Skin of body (tissue), 2 donors: ENCODE measurements around a stretch of chr21.

DNA sequence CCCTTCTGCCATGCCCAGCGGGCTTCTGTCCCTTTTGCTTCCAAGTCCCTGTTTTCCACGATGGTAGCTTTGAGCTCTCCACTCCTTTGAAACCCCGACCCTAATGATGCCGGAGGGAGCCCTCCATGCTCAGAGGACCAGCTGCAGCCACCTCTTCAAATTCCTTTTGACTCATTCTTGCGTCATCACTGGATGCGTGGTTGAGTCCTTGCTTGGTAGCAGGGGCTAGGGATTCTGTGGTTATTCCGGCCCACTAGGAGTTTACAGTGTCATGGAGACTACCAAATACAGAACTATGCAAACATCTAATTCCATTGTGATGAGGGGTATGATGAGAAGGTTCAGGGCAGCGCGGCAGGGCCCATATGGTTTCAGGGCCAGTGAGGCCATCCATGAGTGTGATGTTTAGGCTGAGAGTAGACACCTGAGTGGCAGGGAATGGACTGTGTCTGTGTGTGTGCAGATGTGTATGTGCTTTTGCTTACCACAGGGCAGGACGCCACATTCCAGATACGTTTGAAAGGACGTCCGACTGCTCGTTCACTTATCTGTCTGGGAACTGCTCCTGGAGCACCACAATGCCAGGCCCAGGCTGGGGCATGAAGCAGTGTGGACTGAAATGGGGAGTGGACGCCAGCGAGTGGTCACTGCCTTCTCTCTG is 30.4 kb upstream of the ZBTB21 start:
- RAMPAGE, long total RNA, result no peak

- RAMPAGE, long total RNA, result no peak
Measured at GRCh38 chr21:42107754-42108267, 36.7 kb downstream of the UMODL1 start.

DNA sequence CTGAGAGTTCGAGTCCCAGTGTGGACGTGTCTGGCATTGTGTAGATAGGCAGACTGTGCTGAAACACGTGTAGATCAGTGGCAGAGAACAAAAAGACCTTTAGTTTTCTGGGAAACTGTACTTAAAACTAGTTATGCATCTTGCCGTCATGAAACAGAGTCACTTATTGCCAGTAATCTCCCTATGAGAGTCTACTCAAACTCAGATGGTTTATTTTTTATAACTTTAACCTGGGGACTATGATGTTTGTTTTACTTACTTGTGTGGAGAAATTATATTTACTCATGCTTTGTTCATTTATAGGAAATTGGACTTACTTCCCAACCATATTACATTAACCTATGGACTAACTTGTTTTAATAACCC is 54.1 kb upstream of the ABCG1 start:
- RAMPAGE, long total RNA, result no peak

GRCh38 chr21:42171439-42171725 is 47.6 kb upstream of the ABCG1 start:
- RAMPAGE, long total RNA, result no peak

- RAMPAGE, long total RNA, result no peak
Measured at GRCh38 chr21:42228521-42229033, 9.6 kb downstream of the ABCG1 start.

DNA sequence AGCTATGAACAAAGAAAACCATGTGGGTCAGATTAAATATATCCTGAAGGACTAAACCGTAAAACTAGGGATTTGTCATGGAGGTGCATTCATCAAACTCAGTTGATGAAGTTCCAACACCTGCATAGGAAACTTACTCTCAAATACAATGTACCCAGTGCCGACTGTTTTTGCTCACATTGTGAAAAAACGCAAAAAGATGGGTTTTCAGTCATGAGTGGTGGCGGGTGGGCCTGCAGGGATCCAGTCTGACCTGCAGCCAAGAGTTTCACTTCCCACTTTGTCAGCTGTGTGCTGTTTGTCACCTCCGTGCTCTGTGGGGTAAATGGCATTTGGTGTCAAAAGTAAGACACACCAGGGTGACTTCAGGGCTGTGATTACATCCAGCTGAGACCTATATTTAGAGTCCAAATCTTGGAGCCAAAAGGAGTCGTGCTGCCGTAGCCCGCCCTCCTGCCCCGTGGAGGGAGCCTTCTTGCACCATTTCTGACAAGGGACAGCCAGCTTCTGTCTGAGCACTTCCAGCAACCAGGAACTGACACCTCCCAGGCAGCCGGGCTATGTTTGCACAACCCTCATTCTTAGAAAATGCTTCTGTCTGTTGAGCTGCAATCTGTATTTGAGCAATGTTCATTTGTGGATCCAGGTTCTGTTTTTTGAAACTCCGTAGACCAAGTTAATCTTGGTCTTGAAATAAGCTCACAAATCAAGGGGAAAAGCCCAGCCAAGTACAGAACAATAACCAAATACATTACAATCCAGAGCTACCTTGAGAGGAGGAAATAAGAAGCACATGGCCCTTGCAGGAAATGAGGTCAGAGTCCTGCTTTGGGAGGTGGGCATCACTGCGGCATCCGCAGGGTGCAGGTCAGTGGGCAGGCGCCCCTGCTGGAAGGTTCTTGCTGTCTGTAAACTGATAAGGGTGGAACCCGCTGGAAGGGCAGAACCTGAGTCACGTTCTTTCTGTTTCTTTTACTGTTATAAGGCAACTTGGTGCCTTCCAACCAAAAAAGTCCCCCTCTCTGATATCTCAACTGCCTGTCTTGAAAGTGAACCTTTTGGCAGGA is 14.3 kb downstream of the ABCG1 start:
- RAMPAGE, long total RNA, result no peak

DNA sequence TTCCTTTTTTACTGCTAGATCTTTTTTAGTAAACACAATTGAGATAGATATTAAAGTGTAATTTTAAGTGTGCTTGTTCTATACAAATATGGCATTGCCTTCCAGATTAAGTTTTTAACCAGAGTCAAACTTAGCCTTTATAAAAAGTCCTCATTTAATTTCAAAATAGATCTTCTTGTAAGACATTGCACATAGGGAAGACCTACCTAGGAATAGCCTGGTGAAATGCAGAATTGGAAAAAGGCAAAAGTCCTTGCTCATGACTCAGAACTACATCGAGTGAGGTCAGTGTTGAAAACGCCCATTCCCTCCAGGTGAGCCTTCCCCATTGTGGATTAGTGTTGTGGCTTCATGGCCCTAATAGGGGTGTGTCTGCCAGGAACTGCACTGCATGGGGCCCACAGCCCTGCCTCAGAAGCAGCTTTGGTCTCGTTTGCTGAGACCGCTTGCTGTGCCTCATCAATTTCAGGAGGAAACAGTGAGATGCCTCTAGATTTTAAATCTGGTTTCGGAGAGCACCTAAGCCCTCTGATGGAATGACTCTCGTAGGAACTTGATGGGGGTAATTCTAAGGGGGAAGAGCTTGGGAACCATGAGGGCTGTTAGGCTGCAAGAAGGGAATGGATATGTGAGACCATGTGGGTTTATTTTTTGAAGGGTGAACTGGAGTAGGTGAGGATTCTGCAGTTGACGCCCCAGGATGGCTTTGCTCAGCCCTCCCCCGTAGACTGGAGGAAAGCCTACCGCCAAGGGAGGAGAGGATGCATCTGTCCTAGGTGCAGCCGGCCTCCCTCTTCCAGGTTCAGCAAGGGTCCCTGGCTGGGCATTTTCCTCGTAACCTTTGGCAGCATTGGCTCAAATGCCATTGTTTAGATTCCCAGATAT is 16.9 kb downstream of the TFF3 start:
- RAMPAGE, long total RNA, result no peak

GRCh38 chr21:42300016-42300676 is 15.1 kb downstream of the TFF3 start:
- RAMPAGE, long total RNA, result no peak

- RAMPAGE, long total RNA, result no peak
Measured at GRCh38 chr21:42332428-42333301, 17.5 kb upstream of the TFF3 start.

GRCh38 chr21:42352359-42352719 is 1.5 kb upstream of the TFF2 start:
- RAMPAGE, long total RNA, result no peak

GRCh38 chr21:42424760-42425601 is 21.3 kb downstream of the UBASH3A start:
- RAMPAGE, long total RNA, result no peak

DNA sequence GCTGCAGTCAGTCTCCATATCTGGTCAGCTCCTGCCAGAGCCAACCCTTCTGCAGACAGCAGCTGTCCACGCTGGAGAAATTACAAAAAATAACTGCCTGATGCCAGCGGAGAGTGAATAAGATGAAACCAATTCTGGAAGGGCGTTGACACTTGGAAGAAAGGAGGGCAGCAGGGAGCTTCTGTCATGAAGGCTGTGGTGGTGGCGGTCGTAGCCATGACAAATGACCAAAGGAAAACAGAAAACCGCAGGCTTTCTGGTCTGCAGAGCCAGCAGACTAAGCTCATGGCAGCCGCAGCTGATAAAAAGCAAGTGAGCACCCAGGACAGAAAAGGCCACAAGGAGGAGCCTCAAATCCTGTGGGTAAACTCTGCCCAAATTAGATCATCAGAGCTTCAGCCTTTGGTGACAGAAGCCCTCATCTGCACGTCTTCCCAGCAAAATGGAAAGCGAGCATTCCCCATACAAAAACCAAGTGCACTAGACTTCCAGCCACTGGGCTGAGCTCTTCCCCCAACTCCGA is 28.8 kb downstream of the RSPH1 start:
- RAMPAGE, long total RNA, result no peak

GRCh38 chr21:42475976-42476504 is 20.0 kb downstream of the RSPH1 start:
- RAMPAGE, long total RNA, result no peak

GRCh38 chr21:42535844-42536286 is 22.2 kb downstream of the SLC37A1 start:
- RAMPAGE, long total RNA, result no peak

DNA sequence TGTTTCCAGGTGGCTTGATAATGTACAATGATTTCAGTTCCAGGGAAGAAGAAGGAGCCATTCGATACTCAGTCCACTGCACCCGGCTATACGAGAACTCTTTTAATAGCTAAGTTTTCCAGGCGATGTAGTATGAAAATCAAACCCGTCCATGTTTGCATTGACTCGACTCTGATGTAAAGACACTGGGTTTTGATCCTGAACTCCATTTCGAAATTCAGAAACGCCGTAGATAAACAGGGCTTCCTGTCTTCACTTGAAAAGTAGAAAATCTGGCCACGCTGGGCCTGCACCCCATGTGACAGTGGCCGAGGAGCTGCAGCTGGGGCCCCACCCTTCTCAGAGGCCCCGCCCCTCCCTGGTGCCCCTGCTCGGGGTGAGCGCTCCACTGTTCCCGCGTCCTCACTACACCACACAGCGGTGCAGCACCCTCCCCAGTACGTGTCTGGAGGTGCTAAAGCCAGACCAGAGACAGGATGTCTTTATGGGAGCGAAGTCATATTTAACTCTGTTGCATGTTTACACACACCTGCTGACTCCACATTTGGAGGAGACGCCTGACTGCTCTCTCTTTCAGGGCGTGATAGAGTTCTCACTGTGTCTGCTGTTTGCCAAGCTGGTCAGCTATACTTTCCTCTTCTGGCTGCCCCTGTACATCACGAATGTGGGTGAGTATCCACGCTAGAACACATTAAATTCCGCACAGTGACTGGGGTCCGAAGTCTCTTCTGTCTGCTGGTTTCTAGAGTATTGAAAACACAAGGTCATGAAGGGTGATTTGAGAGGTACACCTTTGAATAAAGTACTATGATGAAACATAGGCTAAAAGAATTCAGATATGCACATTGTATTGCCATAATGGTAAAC is 48.1 kb downstream of the SLC37A1 start:
- RAMPAGE, long total RNA, result no peak

- RAMPAGE, long total RNA, result no peak
Measured at GRCh38 chr21:42570618-42571628, 57.3 kb downstream of the SLC37A1 start.

DNA sequence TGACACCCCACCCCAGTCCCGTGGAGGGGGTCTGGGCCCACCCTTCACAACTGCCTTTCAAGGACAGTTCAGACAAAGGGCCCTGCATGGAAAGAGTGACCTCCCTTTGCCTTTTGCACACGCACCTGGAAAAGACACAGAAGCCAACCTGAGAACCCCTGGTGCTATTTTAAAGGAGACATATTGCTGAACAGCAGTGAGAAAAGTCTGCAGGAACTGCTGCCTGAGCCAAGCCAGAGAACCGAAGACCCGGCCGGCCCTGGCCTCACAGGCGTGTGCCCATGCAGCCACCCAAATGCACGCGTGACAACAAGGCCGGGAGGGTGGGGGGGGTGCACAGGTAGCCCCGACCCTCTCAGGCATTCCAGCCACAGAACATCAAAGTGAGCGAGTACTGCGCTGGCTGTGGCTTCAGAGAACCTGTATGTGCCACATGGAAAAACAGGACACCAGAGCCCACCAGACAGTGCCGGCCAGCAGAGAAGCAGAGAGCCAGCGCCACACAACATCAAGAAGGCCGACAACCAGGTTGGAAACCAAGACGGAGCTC is 66.8 kb downstream of the SLC37A1 start:
- RAMPAGE, long total RNA, result no peak

GRCh38 chr21:42840323-42841550 is 38.6 kb downstream of the WDR4 start:
- RAMPAGE, long total RNA, result no peak

DNA sequence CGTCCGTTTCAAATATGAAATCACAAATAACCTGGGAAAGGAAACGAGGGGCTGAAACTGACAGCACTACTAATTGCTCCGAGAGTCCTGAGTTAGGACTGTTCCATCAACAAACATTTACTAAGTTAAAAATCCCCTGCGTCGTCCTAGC is 886 bp downstream of the WDR4 start:
- RAMPAGE, long total RNA, result no peak

- RAMPAGE, long total RNA, result no peak
Measured at GRCh38 chr21:42974860-42975263, 500 bp downstream of the PKNOX1 start.